Measurements from ENCODE around the genes KRT222, KRT25, KRTAP9-1 and KRTAP9-2.

DNA sequence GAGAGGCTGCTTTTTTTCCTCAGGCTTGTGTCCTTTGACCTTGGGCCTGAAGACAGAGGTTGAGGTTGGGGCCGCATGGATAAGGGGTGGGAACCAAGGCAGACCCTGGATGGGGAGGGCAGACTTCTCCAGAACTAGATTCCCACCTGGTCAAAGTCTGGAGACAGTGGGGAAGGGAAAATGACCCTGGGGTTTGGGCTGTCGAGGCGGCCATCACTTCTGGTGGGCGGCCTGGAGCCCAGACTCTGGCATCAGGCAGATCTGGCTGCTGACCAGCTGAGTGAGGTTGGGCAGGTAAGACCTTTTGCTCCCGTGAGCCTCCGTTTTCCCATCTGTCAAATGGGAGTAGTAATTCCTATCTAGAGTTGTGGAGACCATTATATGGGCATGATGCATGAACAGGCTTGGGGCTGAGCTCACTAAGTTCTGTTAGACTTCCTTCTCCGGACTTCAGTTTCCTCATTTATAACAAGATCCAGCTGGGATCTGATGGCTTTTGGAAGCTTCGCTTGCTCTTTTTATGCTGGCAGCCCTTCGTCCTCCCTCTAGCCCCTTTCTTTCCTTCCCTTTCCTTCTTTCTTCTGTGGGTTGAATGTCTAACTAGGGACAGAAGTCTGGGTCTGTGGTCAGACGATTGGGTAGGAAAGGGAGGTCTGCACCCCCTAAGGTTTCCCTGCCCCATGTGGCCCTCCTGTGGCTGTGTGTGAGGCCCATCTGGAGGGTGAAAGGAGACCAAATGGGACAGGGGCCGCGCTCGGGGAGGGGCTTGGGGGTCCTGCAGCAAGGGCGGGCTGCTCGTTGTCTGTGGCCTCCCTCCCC lies 18.1 kb downstream of the IGFBP4 start:
- PRO-cap: no peak

DNA sequence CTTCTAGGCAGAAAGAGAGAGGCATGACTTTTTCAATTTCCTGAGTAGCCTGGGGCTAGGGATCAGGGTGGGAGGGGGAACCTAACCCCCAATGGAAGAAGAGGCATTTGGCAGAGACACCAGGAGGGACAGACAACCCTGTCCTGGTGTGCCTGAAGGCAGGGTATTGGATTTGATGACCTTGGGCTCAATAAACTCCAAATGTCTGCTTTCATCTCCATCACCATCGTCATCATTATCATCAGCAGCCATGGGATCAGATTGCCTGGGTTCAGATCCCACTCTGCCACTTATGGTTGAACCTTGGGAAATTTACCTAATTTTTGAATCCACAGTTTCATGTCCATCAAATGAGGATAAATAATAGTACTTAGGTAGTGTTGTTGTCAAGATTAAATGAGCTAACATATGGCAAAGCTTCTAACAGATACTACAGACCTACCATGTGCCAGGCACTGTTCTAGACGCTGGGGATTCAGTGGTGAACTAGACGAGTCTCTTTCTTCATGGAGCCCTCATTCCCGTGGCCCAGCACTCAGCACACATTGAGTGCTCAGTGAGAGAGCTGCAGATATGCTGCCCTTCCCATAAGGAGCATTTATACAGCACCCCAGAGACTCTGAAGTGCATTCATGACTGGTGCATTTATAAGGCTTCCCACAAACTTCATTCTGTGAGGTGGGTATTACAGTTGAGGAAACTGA lies 26.8 kb downstream of the IGFBP4 start:
- PRO-cap: no peak

- PRO-cap: no peak
Observed at GRCh38 chr17:40474032-40475145, 27.0 kb downstream of the TNS4 start.

GRCh38 chr17:40518246-40519157 lies 17.1 kb upstream of the TNS4 start:
- PRO-cap: no peak

DNA sequence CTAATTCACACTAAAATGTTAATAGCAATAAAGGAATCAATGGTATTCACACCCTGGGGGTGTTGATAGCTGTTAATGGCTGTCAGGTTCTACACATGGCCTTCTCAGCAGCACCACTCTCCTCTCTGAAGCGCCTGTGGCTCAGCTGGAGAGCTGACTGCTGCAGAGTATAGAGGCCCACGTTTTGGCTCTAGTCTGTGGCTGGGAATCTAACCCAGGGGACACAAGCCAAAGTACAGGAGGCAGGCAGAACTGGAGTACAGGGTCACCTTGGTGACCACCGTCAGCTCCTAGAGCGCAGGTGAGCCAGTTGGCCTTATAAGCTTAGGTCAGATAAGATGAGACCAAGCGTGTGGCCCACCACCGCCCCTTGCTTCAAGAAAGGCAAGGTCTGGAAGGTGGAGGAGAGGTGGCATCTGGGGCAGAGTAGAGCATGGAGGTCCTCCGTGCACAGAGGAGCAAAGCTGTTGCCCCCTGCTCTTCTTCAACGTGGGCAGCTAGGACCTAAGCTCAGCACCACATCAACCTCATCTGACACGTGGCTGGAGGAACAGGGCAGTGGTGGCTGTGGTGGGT lies 25.4 kb downstream of the CCR7 start:
- PRO-cap: no peak

- PRO-cap: bidirectional peak, plus-strand start at chr17:40542948, minus-strand start at chr17:40542708
Observed at GRCh38 chr17:40542584-40543391, 22.5 kb downstream of the CCR7 start.

DNA sequence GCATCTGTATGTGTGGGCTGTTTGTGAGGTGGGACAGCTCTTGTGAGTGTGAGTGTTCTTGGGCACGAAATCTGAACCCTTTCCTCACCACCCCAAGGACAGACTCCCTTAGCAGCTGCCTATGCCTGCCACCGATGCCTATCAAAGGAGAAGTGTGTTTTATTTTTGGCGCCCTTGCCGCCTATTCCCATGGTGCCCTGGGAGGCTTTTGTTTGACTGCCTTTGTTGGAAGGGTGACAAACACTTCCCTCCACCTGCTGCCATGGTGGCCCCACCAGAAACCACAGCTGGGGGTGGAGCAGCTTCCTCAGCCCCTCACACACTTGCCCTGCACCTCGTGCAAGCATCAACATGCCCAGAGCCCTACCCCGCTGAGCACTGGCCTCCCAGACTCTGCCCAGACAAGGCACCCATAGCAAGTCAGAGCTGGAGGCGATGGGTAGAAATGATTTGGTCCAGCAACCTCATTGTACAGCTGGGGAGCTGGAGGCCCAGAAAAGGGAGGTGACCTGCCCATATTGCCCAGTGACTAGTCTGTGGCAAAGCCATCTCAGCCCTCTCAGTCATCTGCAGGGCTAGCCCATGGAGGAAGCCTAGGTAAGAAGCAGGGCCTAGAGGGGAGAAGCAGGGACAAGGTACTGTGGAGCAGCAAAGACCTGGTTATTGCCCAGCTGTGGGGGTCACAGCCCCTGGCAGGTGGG lies 17.8 kb downstream of the CCR7 start:
- PRO-cap: no peak

- PRO-cap: no peak
Observed at GRCh38 chr17:40560716-40561311, 4.5 kb downstream of the CCR7 start.

- PRO-cap: no peak
Observed at GRCh38 chr17:40561731-40562408, 3.4 kb downstream of the CCR7 start.

DNA sequence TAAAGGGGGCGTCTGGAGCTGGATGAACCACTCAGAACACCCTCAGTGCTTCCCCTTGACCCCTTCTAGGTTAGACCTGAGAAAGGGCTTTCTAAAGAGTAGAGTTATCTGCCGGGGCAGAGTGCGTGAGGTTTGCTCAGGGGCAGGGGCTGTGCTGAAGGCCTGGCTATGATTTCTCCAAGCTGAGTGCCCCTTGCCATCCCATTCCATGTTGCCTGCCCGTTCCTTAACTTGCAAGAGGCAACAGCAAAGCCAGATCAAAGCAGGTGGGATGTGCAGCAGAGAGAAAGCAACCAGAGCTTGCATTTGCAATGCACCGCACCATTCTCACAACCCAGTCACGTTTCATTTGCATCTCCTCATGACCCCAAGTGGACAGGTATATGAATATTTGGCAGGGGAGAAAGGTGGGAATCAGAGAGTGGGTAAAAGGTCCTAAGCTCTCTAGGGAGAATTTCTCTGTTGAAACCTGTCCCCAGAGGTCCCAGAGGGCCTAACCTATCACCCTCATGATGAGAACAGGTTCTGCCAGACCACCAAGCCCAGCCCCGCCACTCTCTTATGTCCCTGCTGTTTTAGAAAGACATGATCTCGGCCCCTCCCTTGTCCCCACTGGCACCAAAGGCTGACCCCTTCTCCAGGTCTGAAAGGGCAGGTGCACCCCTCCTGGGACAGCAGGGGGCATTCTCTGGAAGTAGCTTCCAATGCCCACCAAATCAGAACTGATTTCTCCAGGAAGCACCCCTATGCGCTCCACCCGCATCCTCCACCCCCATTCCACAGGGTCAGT lies 521 bp downstream of the CCR7 start:
- PRO-cap: no peak

- PRO-cap: no peak
Observed at GRCh38 chr17:40617795-40618074, 29.9 kb downstream of the SMARCE1 start.

GRCh38 chr17:40664825-40665350 lies at the start of gene KRT222:
TSS of gene KRT222 (minus strand) at chr17:40665177.
- PRO-cap: no peak

DNA sequence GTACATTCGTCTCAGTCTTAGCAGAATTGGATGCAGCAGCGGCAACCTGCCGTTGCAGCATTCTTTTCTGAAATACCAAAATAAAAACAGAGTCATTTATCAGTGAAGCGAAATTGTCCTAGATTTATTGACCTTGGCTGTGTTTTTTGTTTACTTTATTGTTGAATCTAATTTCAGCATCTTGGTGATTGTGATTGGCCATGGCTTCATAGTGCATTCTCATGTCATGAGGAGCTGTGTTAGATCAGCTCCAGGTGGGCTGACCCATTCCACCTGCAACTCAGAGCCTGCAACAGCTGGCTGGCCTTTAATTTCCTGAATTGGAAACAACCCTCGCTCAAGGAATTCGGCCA lies 16.5 kb downstream of the KRT24 start:
- PRO-cap: no peak

DNA sequence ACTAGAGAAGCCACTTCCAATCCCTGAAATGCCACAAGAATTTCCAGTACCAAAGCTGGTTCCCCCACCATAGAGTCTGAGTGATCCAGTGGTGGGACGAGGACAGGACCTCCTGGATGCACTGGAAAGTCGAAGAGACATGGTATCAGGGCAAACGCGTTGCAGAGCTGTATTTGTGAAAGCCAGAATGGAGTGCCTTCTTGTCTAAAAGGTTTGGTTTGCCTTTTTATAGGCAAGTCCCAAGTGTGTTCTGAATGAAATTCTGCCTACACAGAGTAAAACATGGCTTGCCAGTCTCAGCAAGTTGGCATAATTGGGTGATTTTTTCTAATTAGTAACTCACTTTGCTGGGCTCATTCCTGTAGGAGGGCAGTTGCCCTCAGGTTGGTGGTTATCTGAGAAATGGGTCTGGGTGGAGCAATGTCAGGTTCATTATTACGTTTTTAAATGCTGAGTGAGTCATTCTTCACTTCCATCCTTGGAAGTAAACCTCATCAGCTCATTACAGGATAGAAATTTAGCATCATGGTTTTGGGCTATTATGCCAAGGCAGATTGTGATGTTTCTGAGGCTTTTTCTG lies at the start of gene KRT25:
Gene KRT25 (minus strand): TSS at position 201 of the 580 bp plus-strand sequence.
- PRO-cap: no peak

GRCh38 chr17:40782002-40782351 lies 373 bp downstream of the KRT27 start:
- PRO-cap: no peak

DNA sequence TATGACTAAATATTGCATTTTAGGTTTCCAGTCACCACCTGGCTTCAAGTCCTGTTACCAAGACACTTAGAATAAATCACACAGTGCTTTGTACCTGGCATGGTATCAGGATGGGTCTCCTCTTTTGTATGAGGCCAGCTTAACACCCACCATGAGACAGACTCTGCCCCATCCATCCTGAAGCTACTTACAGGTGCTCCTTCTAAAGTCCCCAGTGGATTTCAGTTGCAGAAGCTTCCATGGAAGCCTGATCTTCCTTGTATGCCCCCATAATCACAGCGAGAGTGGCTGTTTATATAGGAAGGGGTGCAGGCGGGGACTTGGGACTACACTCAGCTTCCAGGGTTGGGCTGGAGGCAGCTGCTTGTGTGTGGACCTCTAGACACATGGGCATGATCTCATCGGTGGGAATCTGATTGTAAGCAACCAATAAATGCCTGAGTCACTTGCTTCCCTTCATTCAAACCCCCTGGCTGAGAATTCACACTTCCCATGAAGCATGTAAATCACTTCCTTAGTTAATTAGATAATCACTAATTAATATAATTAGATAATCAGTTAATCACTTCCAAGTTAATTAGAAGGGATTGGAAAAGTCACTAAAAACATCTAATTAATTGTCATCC lies 980 bp upstream of the KRT20 start:
- PRO-cap: no peak

GRCh38 chr17:40910315-40910968 lies 25.4 kb upstream of the KRT20 start:
- PRO-cap: no peak

GRCh38 chr17:41178354-41178655 lies 284 bp upstream of the KRTAP4-2 start:
- PRO-cap: no peak

DNA sequence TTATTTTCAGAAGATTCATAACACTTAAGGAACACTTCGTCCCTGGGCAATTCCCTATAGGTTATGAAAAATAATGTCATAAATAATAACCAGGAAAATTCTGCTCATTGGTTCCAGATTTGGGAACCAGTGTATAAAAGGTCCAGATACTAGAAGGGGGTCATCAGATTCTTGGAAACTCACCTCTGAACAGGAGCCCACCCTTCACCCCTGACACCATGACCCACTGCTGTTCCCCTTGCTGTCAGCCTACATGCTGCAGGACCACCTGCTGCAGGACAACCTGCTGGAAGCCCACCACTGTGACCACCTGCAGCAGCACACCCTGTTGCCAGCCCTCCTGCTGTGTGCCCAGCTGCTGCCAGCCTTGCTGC lies at the start of gene KRTAP9-1:
Gene KRTAP9-1 (plus strand): TSS at position 219 of the 374 bp plus-strand sequence.
- PRO-cap: no peak

DNA sequence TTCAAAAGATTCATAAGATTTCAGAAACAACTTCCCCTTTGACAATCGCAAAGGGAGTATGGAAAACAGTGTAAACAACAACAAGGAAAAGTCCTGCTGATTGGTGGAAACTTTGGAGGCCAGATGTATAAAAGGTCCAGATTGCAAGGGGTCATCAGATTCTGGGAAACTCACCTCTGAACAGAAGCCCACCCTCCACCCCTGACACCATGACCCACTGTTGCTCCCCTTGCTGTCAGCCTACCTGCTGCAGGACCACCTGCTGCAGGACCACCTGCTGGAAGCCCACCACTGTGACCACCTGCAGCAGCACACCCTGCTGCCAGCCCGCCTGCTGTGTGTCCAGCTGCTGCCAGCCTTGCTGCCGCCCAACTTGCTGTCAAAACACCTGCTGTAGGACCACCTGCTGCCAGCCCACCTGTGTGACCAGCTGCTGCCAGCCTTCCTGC lies at the start of gene KRTAP9-2:
Gene KRTAP9-2 (plus strand): TSS at position 203 of the 449 bp plus-strand sequence.
- PRO-cap: no peak